AG09309 (cell line): ENCODE measurements around the gene EPG5.

DNA sequence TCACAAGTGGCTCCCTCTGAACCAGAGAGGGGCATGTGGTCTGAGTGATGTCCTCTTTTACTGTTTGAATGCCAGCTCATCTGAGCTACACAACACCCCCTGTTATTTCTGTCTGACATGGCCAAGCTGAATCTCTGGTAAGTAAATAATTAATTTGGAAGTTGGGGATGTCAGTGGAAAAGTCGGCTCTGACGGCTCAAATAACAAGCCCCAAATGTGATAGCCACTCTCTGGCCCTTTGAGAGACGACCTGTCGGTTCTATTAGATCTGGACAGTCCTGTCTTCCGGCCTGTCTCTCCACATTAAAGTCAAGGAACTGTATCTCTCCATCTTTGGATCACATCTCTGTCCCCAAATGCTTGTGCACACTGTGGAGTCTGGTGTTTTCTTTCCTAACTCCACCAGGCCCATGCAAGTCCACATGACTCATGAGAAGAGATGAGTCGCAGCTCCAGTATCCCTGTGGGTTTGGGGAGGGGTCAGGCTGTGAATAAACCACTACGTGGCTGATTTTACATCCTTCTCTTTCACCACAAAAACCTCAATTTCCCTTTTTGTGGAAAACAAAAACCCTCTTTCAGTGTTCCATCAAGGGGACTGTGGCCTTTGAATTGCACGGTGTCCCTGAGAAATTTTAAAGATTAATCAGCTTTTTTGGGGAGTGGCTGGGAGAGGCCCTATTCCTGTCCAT, 52.6 kb downstream of the SETBP1 start:
- RRBS, result no CpG with 5 or more reads among the region's 8 CpGs

GRCh38 chr18:44742536-44743411, 62.1 kb downstream of the SETBP1 start:
- RRBS, result no CpG with 5 or more reads among the region's 5 CpGs

DNA sequence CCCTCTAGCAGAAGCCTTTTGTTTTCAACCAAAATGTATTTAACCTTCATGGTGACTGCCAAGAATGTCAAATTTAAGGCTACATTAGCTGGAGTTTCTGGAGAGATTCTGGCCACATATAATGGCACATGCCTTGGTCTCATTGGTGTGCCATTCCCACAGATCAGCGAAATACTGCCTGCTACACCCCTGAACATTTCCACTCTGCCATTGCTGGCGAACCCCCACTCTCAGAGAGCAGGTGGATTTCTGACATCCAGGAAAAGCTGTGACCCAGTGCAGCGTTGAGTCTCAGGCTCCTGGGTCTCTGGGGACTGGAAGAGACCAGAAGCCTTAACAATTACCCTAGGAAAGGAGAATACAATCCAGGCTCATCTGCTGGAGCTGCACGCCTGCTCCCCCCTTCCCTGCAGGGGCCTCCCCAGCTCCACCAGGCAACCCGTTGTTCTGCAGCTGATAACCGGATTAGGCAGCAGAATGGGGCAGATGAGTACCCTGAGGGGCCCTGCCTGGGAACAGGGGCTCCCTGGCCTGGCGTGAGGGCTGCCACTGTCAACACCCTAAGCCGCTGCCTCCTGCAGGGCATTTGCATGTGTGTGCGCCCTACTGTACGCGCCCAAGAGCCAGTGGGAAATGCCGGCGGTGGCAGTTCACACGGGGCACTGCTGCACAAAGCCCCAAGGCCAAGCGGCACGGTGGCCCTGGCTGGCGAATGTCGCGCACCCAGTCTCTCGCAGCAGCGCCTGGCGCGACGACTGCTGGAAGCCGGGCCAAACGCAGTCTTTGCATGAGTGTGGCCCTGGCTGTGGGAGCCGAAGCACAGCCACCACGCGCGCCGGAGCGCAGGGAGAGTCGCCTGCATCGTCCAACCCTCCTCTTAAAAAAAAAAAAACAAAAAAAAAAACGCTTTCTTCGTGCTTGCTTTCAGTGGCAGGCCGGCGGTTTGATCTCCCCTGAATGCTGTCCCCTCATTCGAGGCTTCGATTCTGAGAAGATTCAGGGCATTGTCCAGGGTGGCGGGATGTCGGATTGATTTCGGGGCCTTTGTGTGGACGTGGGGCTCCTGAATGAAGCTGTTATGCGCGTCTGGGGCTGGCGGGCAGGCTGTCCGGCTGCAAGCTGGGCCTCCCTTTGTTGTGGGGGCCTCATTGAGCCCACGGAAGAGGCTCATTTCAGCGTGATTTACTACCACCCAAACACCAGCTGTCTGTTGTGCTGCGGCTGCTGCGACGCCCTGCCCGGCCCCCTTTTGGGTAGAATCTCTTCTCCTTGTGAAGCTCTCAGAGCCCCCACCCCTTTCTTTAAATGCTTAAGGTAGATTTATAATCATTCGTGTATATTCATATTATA, 63.7 kb downstream of the SETBP1 start:
- RRBS, result 97% methylated on average over 13 of the region's 55 CpGs

DNA sequence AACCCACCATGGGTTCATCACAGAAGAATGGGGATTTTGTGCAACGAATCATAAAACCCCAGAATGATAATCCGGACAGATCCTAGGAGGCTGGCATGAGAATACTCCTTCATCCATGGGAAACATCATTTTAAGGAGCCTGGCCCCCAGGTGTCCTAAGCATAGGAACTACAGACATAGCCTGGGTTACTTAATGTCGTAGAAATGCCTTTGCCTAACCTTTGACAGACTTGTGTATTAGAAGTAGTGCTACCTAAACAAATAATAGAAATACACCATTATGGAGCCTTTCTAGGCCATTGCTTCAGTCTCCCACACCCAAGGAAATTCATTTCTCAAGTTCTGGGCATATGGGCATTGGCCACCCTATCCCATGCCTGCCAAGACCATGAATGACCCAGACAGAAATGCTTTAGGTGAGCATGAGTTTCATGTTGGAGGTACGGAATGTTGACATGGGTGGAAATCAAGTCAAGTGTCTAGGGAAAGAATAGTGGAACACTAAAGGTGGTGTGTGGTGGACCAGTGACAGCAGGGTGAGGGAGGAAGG, 72.6 kb downstream of the SETBP1 start:
- RRBS, result no CpG with 5 or more reads among the region's 4 CpGs

- RRBS, result 81% methylated on average over 3 of the region's 15 CpGs
Measured at GRCh38 chr18:44792134-44793191, 111.8 kb downstream of the SETBP1 start.

DNA sequence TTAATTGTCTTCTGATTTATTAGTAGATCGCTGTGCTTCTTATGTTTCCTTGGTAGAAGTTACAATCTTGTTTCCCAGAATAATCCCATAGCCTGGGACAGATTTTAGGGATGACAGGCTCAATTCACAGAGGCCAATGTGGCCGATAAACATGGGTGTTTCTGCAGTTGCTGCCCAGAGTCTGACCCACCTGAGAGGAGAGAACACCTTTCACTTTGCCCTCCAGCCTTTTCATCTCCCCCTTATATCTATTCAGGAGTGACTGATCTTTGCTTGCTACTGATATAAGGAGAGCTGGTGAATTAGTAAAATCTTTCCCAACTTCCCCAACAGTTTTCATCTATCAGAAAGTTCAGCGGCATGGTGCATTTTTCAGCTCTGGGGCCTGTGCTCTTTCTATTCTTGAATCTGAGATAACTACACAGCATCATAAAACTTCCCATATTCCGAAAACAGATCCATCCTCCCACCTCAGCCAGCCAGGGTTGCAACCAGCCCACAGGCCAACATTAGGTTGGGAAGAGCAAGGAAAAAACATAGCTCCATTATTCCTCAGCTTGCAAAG, 297.0 kb downstream of the SETBP1 start:
- RRBS, result no CpG with 5 or more reads among the region's 4 CpGs

DNA sequence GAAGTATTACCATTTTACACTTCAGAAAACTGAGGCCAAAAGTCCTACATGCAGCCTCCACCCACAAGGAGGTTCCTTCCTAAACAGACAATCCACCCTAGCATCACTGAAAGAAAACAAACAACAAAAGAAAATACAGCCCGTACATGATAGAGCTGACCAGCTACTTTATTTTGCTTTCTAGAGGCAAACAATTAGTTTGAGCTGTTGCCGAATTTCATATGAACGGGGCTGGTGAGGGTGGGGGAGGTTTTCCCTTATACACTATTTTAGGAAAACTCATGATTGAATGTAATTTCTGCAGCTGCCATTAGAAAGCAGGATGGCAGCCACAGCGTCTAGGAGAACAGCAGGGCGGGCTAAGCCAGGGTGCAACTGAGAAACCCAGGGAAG, 335.3 kb downstream of the SETBP1 start:
- RRBS, result no CpG with 5 or more reads among the region's 5 CpGs

DNA sequence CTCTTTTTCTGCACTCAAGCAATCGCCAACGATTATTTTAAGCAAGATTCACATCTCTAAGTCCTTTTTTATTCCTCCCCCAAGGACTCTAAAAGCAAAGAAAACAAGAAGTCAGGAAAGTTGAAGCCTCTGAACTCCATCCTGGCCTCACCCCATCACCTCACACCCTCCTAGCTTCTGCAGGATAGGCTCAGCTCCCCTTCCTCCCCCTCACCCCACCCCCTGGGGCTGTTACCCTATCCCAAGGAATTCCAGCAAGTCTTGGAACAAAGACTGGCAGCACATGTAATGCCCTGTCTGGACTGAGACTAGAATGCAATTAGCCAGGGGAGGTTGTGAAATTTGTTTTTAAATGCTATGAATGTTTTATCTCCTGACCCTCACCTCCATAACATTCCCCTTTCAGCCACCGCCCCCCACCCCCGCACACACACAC, 290.9 kb upstream of the SLC14A2 start:
- RRBS, result no CpG with 5 or more reads among the region's 4 CpGs

DNA sequence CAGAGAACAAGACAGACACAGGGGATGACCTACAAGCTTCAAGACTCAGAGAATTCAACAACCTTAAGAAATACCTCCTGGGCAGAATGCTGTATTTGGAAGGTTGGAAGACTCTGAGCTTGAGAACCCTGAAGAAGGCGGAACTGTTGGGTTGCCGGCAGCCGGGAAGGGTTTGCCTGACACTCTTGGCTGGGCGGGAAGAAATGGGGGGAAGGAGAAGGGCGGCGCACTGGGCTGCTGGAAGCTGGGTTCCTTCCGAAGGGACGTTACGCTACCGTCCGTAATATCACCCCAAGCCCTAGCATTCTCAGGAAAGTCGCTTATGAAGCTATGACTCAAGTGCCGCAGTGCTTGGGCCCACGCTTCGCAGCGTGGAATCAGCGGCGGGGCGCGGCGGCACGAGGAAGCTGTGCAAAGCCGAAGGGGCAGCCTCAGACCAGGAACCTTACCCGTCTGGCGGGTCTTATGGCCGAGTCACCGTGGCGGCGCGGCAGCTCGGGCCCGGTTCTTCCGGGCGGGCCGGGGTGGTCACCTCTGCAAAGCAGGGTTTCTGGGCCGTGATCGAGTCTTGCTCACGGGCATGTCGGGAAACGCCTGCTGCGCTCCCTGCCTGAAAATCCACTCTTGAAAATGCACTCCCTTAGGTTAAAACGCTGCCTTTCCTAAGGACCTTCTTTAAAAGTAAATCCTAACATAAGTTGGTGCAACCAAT, 50.2 kb upstream of the SIGLEC15 start:
- RRBS, result no CpG with 5 or more reads among the region's 42 CpGs

GRCh38 chr18:45967007-45967777, at the start of gene EPG5:
EPG5 (minus strand) TSS chr18:45967329.
- RRBS, result 2% methylated on average over 28 of the region's 56 CpGs

DNA sequence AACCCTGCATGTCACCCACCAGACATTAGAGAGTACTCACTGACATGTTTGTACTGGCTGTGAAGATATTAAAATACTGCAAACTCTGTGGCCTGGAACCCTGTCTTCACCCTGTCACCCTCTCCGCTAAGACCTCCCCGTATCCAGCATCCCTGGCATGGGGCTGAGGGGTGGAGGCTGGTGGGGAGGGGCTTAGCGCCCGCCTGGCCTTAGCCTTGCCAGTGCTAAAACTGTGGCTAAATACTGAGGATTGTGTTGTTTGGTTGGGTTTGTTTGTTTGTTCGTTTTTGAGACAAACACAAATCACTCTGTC, 1.9 kb downstream of the PSTPIP2 start:
- RRBS, result no CpG with 5 or more reads among the region's 5 CpGs

- RRBS, result no CpG with 5 or more reads among the region's 13 CpGs
Measured at GRCh38 chr18:46070767-46071642, 1.1 kb downstream of the PSTPIP2 start.

DNA sequence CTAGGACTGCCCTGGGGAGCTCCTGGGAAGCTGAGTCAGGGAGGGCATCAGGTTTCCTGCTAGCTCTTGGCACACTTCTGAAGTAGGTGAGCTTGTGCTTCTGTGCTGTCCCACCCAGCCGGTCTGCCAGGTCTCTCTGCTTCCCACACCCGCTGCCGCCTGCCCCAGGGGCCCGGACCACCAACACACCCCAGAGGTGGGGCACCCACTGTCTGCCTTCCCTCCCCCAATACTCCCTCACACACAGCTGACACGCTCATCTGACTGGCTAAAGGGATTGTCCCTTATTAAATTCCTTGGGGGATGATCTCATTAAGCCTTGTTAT, 21.0 kb upstream of the C18orf25 start:
- RRBS, result 21% methylated on average over 4 of the region's 5 CpGs

DNA sequence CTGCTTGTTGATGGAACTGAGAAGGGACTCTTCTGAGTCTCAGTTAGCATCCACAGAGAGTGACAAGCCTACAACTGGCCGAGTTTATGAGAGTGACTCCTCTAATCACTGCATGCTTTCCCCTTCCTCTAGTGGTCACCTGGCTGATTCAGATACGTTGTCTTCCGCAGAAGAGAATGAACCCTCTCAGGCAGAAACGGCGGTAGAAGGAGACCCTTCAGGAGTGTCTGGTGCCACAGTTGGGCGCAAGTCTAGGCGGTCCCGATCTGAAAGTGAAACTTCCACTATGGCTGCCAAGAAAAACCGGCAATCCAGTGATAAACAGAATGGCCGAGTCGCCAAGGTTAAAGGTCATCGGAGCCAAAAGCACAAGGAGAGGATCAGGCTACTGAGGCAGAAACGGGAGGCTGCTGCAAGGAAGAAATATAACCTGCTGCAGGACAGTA, 42.2 kb downstream of the C18orf25 start:
- RRBS, result no CpG with 5 or more reads among the region's 13 CpGs

DNA sequence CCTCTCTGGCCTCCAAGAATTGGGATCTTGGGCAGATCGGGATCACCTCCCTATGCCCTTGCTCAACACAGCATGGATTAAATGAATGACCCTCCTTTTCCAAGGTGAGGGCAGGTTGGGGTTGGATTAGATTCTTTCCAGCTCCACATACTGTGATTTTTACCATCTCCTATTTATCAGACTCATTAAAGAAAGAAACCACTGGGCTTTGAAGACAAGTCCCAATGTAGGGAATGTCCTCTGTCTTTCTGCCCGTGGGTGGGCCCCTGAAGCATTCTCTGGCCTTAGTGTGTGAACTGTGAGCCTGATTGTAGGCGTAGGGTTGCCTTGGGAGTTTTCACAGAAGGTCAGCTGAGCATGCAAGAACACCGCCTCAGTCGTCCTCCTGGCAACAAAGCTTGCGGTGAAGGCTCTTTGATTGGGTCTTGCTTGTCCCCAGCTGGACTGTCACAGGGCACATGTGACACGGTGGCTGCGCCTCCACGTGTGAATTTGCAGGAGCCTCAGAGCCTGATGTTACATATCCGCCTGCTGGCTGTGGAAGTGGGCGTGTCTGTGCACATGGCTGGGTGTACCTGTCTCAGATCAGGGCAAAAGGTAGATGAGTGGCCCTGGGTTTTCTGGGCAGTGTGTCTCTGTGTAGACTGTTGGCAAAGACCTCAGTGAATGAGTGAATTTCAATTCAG, 1.0 kb upstream of the RNF165 start:
- RRBS, result no CpG with 5 or more reads among the region's 11 CpGs

GRCh38 chr18:46343461-46344447, 9.9 kb downstream of the RNF165 start:
- RRBS, result 29% methylated on average over 1 of the region's 19 CpGs

GRCh38 chr18:46386827-46387134, 53.0 kb downstream of the RNF165 start:
- RRBS, result no CpG with 5 or more reads among the region's 5 CpGs

- RRBS, result no CpG with 5 or more reads among the region's 6 CpGs
Measured at GRCh38 chr18:46418597-46419266, 84.9 kb downstream of the RNF165 start.

GRCh38 chr18:46711339-46711949, 45.4 kb downstream of the ST8SIA5 start:
- RRBS, result no CpG with 5 or more reads among the region's 11 CpGs

DNA sequence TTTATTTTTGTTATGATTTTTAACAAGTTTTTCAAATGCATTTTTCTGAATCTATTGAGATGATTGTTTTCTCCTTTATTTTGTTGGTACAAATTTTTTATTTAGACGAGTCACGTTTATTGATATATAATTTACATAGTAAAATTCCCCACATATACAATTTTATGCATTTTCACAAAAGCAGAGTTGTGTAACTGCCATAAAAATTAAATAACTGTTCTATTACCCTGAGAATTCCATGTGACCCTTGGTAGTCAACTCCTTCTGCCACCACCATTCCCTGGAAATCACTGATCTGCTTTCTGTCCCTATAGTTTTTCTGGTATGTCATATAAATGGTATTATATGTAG, 26.2 kb upstream of the ST8SIA5 start:
- RRBS, result no CpG with 5 or more reads among the region's 2 CpGs